ENCODE measurements around a stretch of chr14.

DNA sequence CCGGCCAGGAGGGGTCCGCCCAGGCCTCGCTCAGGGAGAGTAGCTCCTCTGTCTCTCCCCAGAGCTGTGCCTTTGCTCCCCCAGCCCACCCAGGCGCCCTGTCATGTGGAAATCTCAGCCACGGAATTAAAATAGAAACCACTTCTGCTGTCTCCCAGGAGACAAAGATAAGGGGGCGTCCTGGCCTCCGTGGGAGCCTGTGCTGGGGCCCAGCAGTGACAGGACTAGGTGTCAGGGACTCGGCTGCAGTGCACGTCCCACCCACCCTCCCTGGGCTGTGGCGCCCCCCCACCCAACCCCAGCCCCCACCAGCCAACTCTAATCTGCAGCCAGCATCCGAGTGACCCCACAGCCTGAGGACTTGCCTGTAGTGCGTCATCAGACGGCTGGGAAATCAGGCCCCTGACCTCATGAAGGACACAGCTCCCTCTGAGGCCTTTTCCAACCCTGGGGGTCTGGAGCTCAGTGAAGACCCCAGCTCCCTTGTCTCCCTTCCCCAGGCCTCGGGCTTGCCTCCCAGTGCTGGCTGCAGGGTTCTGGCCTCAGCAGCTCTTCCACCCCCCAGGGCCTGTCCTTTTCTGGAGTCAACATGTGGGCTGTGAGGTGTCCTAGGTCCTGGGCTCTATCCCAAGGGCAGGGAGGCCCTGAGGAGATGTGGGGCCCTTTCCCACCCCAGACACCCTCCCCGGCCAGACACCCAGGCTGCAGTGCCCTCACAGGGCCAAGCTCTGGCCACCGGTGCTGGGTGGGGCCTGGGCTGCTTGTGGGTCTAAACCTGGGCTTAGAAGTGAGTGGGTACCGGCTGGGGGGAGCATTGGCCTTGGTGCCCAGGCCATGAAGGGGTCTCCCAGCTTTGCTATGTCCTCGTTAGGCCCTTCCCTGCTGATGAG is 3.0 kb upstream of the CRIP2 start:
- RRBS = 55% methylated on average over 4 of the region's 18 CpGs

DNA sequence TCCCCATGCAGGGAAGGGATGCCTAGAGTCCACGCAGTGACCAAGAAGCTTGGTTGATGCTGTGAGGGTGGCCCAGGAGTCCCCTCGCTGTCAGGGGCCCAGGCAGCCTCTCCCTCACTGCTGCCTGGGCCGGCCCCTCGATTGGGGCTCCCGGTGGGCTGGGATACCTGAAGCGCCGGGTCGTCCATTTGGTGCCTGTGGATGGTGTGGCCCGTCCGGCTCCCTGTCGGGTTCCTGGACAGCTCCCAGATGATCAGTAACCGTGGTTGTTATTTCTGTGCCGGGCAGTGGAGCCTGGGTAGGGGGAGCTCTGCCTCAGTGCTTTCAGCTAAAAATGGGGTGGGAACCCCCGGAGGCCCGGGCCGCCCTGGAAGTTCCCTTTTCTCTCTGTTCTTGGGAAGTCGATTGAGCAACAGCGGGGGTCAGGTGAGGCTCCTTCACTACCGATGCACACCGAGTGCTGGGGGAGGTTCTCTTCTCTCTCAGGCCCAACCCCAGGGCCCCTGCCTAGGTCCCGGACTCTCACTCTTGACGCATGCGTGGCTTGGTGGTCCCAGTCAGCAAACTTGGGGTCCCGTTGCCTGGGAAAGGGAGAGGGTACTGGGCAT is 78.6 kb downstream of the TMEM121 start:
- RRBS = 24% methylated on average over 3 of the region's 24 CpGs

- RRBS = no CpG with 5 or more reads among the region's 23 CpGs
Observed at GRCh38 chr14:105691238-105691796, 164.9 kb downstream of the TMEM121 start.

DNA sequence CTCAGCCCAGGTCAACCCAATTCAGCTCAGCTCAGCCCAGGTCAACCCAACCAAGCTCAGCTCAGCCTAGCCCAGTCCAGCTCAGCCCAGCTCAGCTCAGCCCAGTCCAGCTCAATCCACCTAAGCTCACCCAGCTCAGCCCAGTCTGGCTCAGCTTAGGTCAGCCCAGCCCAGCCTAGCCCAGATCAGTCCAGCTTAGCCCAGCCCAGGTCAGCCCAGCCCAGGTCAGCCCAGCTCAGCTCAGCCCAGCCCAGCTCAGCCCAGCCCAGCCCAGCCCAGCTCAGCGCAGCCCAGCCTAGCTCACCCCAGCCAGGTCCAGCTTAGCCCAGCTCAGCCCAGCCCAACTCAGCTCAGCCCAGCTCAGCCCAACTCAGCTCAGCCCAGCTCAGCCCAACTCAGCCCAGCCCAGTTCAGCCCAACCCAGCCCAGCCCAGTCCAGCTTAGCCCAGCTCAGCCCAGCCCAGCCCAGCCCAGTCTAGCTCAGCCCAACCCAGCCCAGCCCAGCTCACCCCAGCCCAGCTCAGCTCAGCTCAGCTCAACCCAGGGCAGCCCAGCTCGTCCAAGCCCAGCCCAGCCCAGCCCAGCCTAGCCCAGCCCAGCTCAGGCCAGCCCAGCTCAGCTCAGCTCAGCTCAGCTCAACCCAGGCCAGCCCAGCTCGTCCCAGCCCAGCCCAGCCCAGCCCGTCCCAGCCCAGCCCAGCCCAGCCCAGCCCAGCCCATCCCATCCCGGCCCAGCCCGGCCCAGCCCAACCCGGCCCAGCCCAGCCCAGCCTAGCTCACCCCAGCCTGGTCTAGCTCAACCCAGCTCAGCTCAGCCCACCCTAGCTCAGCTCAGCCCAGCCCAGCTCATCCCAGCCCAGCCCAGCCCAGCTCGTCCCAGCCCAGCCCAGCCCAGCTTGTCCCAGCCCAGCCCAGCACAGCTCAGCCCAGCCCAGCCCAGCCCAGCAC is 184.3 kb downstream of the TMEM121 start:
- RRBS = no CpG with 5 or more reads among the region's 8 CpGs

DNA sequence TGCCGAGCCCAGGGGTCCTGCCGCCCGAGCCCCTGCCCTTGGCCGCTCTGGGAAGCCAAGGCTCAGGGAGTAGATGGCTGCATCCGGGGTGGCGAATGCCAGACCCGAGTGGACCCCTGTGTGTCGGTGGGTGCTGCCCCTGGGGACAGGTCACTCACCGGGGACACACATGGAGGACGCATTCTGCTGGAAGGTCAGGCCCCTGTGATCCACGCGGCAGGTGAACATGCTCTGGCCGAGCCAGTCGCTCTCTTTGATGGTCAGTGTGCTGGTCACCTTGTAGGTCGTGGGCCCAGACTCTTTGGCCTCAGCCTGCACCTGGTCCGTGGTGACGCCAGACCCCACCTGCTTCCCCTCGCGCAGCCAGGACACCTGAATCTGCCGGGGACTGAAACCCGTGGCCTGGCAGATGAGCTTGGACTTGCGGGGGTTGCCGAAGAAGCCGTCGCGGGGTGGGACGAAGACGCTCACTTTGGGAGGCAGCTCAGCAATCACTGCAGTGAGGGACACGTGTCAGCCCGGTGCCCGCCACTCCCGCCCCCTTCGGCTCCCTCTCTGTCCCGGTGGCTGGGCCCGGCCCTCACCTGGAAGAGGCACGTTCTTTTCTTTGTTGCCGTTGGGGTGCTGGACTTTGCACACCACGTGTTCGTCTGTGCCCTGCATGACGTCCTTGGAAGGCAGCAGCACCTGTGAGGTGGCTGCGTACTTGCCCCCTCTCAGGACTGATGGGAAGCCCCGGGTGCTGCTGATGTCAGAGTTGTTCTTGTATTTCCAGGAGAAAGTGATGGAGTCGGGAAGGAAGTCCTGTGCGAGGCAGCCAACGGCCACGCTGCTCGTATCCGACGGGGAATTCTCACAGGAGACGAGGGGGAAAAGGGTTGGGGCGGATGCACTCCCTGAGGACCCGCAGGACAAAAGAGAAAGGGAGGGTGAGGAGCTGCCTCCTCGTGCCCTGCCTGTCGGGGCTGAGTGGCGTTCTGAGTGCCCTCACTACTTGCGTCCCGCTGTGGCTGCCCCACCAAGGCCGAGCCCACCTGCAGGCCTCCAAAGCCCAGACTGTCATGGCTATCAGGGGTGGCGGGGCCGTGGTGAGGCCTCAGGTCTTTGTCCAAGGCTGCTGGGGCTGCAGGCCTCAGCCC is 329.3 kb downstream of the TMEM121 start:
- RRBS = 34% methylated on average over 10 of the region's 60 CpGs

GRCh38 chr14:105905332-105905966 is 379.1 kb downstream of the TMEM121 start:
- RRBS = 38% methylated on average over 2 of the region's 17 CpGs

DNA sequence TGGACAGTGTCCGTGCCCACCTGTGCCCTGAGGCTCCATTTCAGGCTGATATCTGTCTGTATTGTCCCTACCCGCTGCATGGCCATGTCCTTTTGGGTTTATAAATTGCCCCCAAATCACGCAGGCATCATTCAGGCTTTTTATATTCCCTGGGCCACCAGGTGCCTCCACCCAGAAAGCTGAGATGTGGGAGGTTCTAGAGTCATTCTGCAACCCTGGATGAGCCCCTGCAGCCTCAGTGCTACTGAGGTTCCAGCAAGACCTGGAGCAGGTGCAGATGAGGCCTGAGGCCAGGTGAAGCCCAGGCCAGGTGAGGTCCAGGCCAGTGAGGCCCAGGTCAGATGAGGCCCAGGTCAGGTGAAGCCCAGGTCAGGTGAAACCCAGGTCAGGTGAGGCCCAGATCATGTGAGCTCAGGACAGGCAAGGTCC is 388.2 kb downstream of the TMEM121 start:
- RRBS = no CpG with 5 or more reads among the region's 3 CpGs

DNA sequence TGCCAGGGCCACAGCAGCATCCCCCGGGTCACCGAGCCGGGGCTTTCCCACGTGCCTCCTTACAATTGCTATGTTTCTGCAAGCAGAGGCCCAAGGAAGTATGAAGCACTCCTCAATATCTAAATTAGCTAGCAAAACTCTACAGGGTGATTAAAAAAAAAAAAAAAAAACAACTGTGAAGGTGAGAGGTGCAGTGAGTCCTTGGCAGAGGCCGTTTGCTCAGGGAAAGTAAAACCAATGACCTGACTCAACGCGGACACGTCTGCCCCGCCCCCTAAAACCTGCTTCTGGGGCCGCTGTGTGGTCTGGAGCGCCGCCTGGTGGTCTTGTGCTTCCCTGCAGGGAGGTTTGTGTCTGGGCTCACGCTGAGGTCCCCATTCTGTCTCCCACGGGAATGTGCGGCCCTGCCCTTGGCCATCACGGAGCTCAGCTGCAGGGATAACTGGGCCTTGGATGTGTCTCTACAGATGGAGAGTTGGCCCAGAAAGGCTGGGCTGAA is 418.5 kb downstream of the TMEM121 start:
- RRBS = no CpG with 5 or more reads among the region's 16 CpGs

GRCh38 chr14:106636540-106636893 is 1110.1 kb downstream of the TMEM121 start:
- RRBS = no CpG with 5 or more reads among the region's 8 CpGs

Data from aortic smooth muscle cell (primary cell).